ENCODE data around the gene DDX47.

- RRBS = no CpG with 5 or more reads among the region's 1 CpG
These were observed 26.0 kb downstream of the ETV6 start for GRCh38 chr12:11675305-11676019.

- RRBS = no CpG with 5 or more reads among the region's 12 CpGs
These were observed 67.9 kb downstream of the ETV6 start for GRCh38 chr12:11717146-11717952.

DNA sequence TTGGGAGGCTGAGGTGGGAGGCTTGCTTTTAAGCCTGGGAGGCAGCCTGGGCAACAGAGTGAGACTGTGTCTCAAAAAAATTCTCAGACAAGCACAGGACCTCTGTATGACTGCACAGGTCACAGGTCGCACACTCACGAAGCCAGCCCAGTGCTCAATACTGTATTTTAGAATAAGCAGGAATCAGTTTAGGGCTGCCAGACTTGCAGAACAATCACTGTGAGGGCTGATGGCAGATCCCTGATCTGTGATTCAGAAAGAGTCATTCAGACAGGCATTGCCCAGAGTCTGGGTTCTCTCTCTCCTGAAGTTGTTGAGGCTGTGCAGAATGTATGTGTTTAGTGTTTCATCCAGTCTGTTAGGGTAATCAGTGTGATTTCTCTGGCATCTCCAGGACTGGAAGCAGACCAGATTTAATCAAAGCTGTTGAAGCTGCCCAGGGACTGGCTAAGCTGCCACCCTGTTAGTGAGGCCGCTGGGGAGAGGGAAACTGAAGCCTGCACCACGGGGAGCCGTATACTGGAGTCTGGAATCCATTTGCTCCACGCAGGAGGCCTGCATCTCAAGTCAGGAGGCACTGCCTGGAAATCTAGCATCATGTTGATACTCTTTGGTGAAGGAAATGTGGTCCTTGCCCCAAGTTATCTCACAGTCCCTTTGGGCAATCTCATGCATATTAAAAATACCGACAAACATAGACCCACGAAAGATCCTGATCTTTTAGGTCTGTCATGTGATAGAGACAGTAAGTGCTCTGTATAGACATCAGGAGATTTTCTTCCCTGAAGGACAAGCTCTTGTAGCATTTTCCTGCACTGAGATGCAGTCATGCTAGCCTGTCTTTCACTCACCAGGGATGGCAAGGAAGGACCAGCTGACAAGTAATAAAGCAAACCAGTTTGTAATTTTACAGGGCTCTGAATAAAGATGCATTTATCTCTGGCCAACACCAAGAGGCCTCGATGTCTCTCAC is 69.5 kb downstream of the ETV6 start:
- RRBS = no CpG with 5 or more reads among the region's 9 CpGs

- RRBS = no CpG with 5 or more reads among the region's 7 CpGs
These were observed 106.2 kb downstream of the ETV6 start for GRCh38 chr12:11755300-11756375.

DNA sequence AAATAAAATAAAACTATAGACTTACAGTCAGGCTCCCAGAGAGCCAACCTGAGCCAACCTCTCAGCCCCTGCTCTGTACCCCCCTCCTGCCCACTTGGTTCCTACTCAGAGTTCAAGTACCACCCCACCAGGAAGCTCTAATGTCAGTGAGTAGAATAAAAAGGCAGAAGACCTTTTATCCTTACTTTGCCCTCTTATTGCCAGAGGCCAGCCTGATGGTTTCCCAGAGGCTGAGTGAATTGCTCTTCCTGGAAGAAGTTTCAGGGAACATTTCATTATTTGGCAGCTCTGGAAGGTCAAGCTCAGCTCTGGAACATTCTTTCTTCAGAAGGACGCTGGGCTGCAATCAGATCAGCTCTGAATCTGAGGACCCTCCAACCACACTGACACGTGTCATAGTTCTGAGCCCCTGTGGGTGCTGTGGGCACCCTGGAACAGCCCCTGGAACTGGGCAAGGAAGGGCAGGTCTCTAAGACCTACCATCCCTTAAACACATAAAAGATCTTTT is 188.9 kb downstream of the ETV6 start:
- RRBS = no CpG with 5 or more reads among the region's 2 CpGs

GRCh38 chr12:12032416-12033611 is 37.9 kb upstream of the BCL2L14 start:
- RRBS = no CpG with 5 or more reads among the region's 32 CpGs

DNA sequence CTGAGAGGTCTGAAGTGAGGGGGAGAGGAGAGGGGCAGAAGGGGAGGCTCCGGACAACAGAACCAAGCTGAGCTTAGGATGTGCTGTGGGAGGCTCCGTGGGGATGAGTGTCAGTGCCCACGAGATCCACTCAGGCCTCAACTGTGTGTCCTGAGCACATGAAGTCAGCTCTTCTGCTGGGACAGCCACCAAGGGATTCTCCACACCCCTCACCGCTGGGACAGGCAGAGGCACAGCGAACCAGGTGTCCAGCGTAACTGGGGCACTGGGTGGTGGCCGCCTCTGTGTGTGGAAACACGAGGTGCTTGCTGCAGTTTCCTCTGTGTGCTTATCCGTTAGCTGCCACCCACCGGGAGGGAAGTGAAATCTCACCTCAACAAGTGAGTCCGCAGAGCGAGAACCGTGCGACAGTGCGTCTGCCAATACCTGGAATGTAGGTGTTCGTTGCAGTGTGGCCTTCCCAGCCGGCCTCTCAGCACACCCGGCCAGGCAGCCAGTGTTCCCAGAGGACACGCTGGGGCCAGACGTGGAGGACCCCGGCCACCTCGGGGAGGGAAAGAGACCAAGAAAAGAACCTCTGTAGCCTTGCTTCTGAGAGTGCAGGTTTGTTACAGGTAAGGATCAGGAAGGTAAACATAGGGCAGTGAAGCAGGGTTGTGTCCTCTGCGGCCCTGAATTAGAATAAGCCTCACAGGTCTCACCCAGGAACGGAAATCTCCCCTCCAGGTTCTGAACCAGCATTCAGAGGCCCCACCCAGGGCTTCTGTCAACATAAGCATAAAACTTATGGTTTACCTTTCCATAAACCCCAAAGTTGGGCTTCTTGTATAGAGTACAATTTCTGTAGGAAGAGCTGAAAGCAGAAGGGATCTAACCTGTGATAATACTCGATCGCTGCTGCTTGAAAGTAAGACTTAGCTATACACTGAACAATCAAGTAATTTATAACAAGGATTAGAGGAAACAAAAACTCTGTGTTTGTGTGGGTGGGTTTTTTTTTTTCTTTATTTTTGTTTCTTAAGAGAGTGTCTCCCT is 1.5 kb downstream of the BCL2L14 start:
- RRBS = 79% methylated on average over 3 of the region's 26 CpGs

GRCh38 chr12:12087879-12088511 is 17.3 kb downstream of the BCL2L14 start:
- RRBS = no CpG with 5 or more reads among the region's 15 CpGs

DNA sequence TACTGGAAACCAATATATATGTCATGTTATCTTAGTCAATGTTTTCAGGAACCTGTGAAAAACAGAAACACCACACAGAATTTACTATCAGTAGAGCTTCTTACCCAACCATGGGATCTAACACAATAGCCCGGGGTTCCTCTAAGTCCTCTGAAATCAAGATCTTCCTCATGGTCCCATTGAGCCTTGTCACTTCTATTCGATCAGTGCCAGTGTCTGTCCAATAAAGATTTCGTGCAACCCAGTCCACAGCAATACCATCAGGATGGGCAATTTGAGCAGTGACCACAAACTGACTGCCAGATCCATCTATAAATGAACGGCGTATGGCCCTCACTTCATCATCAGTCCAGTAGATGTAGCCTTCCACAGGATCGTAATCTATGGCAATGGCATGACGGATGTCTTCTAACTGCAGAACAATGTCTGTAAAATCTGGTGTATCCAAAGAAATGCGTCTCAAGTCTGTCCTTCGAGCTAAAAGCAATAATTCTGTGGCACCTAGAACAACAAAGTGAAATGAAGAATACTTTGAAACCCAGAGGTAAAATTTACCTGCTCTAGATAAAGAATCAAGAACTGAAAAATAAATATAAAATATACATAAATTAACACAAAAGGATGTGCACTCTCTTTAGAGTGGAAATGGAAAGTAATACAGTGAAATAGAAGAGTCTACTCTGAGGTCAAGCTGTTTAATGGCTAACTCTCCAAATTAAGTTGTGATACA is 85.7 kb downstream of the LRP6 start:
- RRBS = no CpG with 5 or more reads among the region's 9 CpGs

- RRBS = no CpG with 5 or more reads among the region's 5 CpGs
These were observed 27.8 kb downstream of the LRP6 start for GRCh38 chr12:12238848-12239648.

DNA sequence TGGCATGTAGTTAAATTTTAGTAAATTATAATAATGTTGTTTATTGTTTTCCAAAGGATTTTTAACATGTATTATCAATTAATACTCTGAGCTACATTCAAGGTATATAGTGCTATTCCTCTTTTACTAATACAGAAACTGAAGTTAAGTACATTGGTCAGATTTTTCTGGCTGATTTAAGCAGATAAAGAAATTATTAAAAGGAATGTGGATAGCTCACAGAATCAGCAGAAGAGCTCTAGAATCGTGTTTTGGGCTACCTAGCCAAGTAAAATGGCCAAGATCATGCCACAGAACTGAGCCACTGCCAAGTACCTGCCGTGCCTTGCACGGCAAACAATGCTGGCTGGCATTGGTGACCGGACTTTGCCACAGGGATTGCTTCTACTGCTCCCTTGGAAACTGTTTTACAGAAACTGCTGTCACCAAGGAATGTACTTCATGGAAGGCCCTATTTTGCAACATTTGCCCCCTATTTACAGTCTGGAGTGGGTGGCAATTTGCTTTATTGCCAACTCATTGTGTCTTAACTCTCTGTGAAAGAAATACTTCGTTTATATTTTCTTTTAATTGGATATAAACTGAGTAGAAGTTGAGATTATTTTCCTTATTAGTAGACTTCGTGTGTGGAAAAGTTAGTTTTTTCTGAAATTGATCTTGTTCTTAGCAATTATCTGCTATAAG is 48.9 kb downstream of the BORCS5 start:
- RRBS = no CpG with 5 or more reads among the region's 6 CpGs

- RRBS = no CpG with 5 or more reads among the region's 6 CpGs
These were observed 86.7 kb downstream of the BORCS5 start for GRCh38 chr12:12443291-12444170.

GRCh38 chr12:12476650-12477686 is 85.7 kb downstream of the DUSP16 start:
- RRBS = no CpG with 5 or more reads among the region's 23 CpGs

DNA sequence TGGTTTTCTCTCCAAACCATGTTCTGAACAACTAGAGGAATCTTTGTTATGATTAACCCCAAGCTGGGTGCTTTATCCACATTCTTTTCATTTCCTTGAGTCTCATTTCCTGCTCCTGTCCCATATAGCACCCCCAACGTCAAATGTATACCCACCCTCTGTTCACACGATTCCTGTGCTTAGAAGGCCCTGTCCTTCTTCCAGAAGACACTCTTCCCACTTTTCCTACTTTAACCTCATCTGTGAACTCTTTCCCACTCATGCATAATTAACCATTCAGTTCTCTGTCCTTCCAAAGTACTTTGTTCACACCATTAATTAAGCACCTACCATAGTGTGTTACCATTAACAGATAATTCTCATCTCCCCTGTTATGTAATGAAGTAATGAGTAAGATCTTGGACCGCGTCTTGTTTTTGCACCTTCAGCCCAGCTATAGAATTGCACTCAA is 74.6 kb downstream of the DUSP16 start:
- RRBS = no CpG with 5 or more reads among the region's 4 CpGs

DNA sequence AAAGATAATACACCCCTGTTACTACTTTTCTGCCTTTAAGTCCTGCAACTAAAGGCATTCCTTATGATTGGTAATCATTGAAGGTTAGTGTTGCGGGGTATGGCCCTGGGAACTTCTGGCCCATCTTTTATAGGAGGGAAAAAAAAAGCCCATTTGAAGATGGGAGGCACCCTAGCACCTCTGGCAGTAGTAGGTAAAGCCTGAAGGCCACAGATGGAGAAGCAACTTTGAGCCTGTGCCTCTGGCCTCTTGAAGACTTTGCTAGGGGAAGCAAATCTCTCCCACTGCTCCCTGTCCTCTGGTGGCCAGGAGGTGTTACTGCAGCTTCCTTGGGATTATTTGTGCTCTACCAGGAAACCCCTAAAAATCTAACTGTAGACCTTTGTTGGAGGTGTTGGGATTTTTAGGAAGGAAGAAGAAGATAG is 1.3 kb upstream of the DUSP16 start:
- RRBS = no CpG with 5 or more reads among the region's 1 CpG

DNA sequence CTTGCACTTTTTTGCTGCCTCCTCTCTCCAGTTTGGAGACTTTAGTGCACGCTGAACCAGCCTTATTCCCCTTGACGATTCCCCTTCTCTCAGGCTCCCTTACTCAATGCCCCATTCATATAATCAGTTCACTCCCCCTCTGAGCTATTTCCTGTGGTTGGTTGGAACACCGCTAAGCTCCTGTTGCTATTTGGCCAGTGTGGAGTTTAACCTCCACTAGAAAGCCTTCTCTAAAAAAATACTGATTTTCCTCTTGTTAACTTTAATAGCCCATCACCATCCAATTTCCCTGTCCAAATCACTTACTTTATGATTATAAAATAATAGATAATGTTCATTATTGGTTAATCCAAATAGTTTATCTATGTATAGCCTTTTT is 806 bp downstream of the CREBL2 start:
- RRBS = no CpG with 5 or more reads among the region's 3 CpGs

DNA sequence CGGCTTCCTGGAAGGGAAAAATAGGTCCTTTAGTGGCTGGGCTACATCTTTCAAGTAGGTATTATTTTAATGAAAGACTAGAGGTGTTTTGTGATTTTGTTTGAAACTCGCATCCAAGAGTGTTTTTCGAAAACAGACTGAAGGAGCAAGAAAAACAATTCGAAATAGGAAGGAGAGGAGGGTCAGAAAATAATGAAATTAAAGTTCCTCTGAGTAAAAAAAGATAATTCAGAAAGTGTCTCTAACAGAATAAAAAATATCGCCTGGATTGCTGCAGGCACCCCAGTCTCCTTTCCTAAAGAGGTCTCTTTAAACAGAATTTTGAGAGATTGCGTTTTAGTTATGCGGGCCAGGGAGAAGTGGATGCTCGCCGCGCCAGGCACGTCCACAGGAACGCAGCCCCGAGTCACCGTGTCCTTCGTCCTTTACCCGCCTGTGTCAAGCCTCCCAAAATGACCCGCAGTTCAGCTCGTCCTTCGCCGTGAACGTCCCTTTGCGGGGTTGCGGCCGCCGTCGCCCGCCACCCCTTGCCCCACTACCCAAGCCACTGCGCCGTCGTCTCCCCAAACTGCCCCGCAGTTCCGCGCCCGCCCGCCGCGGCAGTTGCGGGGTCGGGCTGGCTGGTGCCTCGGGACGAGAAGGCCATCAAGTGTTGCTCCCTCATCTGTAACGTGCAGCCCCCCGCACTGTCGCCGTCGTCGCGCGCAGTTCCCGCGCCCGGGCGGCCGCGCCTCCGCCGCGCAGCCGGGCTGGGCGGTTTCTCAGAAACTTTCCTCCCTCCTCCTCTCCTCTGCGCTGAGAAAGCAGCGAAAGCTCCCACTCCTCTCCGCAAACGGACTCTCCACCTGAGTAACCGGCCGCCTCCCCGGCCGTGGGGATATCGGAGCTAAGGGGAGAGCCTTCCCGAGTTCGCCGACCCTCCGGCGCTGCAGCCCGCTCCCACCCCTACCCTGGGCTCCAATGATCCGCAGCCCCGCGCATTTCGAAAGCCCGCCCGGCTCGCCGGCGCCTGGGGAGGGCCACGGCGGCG is 6.5 kb downstream of the CDKN1B start:
- RRBS = 1% methylated on average over 20 of the region's 87 CpGs

GRCh38 chr12:12725155-12726137 is 8.3 kb downstream of the CDKN1B start:
- RRBS = 1% methylated on average over 39 of the region's 102 CpGs

GRCh38 chr12:12809135-12809479 is 4.0 kb upstream of the DDX47 start:
- RRBS = no CpG with 5 or more reads among the region's 2 CpGs

GRCh38 chr12:12813067-12813614 is at the start of gene DDX47:
DDX47 (plus strand) TSS chr12:12813346.
- RRBS = 2% methylated on average over 12 of the region's 33 CpGs

Data from brain (tissue), 1 donor.